ENCODE measurements around a stretch of chr10.

DNA sequence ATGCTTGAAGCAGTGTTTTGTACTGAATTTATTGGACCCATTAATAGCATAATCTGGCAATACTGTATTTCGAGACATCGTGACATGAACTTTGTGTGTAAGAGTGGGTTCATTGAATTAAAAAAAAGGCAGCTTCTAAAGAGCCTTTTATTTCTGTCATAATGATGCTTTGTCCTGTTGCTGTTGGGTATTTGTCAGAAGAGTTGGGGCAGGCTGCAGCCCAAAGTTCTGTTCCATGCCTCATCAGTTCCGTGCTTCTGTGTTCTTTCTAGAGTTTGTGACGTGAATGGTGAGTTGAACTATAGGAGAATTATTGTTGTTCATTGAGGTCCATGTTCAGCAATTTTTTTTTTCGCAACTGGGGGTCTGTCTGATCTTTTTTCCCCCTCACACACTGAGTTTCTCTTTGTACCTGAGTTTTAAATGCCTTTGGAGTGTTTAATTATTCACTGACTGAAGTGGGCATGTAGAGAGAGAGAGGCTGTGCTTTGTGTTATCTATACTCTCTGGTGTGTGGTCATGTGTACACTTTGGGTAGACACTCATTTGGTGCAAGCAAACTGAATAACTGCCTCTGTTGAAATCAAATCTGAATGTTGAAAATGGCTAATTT, 69.7 kb downstream of the ADD3 start:
- PRO-cap, result no peak

DNA sequence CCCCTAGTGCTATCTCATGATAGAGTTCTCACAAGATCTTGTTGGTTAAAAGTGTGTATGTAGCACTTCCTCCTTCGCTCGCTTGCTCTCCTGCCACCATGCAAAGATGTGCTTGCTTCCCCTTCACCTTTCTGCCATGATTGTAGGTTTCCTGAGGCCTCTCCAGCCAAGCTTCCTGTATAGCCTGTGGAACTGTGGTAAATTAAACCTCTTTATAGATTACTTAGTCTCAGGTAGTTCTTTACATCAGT, 78.7 kb downstream of the ADD3 start:
- PRO-cap, result no peak

DNA sequence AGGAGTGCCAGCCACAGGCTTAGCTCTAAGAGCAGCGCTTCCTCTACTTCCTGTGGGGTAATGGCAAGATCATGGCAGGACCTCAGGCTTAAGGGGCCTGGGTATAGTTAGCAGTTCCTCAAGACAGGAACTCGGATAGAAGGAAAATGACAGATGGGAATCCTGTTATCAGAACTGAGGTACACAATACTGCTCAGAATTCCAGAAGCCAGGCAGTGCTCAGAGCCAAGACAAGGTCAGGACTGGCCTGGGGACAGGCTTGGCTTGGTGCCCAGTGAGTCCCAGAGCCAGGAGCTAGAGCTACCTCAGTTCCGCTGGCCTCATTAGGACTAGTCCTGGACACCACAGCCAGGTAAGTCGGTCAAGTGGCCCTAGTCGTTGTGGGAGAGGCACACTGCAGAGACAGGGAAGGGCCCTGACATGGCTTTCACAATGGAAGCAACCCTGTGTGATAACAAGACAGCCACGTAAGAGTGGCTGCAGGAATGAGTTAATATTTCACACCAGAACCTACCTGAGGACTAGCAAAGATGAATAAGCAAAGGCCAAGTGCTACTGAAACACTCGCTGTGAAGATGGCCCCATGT, 65.2 kb upstream of the MXI1 start:
- PRO-cap, result no peak

DNA sequence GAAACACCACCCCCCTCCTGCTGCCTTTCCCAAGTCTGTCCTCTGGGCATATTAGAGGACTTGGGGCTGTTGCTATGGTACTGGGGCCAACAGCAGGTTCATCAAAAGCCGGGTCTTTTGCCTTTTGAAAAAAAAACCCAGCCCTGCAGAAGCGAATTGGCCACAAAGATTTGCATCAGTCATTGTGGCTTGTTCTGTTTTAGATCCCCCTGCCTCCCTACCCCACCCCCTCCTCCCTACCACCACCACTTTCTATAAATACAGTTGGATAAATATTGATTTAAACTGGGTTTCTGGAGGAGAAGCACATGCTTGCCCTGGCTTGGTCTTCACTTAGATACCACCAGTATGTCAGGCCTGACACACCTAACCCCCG, 7.0 kb downstream of the MXI1 start:
- PRO-cap, result no peak

- PRO-cap, result no peak
Observed at GRCh38 chr10:110215746-110216271, 8.4 kb downstream of the MXI1 start.

DNA sequence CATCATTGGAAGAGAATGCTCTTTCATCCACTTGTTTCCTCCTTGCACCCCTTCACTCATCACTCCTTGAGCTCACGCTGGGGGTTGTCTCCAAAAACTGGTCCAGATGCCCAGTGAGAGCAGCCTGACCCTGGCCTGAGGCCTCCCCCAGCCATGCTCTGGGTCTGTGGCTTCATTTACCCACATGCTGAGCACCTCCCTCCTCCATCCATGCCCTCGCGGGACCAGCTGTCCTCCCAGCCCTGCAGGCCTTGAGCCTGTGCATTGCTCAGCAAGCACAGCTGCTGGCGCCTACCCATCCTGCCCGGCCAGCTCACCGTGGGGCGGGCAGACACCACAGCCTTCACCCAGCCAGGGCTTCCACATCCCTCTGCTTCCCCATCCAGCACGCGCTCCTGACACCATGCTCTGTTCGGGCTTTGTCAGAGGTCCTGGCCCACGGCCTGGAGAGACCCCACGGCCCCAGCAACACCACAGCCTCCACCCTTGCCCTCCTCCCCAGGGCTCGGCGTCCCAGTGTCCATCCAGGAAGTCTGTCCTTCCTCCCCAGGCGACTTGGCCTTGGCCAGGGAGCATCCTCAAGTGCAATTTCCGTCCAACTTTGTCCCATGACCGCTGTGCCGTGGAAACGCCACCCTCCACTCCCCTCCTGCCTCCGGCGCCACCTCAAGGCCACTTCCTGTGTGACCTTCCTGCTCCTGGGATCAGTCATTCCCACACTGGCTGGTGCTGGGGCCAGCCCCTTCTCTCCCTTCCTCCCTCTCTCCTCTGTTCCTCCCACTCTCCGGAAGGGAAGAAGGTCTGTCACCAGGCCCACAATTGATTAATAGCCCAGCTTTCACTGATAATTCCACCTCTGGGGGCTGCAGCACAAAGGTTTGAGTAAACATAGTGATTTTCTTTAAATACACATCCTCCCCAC, 71.4 kb upstream of the SMNDC1 start:
- PRO-cap, result no peak

- PRO-cap, result no peak
Observed at GRCh38 chr10:110414337-110415280, 83.1 kb upstream of the DUSP5 start.

GRCh38 chr10:110492611-110492969, 5.1 kb upstream of the DUSP5 start:
- PRO-cap, result unidirectional peak, plus-strand start at chr10:110492772

DNA sequence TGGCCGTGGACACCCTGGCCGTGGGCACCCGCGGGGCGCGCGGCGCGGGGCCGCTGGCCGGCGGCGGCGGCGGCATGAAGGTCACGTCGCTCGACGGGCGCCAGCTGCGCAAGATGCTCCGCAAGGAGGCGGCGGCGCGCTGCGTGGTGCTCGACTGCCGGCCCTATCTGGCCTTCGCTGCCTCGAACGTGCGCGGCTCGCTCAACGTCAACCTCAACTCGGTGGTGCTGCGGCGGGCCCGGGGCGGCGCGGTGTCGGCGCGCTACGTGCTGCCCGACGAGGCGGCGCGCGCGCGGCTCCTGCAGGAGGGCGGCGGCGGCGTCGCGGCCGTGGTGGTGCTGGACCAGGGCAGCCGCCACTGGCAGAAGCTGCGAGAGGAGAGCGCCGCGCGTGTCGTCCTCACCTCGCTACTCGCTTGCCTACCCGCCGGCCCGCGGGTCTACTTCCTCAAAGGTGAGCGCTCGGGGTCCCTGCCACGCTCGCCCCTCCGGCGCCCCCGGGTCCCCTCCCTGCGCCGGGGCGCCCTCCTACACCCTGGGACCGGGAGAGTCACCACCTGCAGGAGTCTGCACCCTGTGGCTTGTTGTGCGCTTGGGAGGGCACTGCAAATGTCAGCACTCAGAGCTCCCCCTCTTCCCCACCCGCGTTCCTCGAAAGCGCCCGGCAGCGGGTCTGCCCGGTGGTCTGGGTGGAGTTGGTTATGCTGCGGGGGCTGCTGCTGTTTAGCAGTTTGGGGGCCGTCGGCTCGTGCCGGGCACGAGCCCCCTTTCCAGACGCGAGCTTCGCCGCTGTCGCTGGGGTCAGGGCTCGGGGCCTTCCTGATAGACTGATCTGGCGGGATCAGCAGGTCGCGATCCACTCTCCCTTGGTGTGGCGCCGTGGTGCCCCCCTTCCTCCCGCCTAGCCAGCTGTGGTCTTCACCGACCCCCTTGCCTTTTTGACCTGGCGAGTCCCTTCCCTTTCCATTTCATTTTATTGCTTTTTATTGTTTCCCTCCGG, 640 bp downstream of the DUSP5 start:
- PRO-cap, result no peak

DNA sequence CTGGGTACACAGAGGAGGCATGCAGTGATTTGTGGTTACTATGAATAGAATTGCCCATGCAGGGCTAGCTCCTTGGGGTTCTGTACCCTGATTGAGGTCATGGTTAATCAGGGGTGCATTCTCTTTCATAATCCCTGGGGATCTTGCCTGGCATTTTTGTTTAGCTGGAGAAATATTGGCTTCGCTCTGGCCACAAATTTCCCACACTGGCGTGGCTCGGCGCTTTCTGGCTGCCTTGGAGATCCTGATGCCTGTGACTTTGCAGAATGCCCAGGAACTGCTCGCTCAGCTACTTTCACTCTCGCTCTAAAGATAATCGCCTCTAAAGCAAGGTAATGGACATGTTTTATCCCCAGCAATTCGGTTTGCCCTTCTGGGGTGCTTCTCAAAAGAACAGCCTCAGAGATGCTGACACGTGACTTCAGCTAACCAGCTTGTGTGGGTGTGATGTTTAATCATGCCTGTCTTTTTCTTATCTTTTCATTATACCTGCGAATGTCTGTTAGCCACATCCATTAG, 89.4 kb downstream of the RBM20 start:
- PRO-cap, result no peak

DNA sequence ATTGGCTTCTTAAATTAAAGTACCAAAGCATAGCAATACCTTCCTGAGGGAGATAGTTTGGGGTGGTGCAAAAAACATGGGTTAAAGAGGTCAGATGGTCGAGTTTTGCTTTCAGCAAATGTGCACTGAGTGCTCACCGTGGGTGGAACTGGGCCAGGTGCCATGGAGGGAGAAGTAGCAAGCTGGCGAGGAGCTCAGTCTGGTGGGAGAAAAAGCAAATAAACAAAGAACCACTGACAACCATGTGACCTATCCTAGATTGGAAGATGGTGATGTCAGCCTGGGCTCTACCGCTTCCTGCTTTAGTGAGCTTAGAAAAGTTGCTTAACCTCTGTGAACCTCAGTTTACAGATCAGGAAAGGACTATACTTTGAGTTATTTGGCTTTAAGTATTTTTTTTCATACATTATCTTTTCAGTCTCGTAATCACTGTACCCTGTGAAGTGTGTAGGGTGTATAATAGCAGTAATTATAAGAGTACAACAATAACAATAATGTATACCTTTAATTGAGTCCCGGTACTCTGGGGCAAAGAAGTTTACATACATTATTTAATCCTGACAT, 69.1 kb upstream of the PDCD4 start:
- PRO-cap, result no peak

GRCh38 chr10:110827660-110828307, 43.9 kb upstream of the PDCD4 start:
- PRO-cap, result no peak

DNA sequence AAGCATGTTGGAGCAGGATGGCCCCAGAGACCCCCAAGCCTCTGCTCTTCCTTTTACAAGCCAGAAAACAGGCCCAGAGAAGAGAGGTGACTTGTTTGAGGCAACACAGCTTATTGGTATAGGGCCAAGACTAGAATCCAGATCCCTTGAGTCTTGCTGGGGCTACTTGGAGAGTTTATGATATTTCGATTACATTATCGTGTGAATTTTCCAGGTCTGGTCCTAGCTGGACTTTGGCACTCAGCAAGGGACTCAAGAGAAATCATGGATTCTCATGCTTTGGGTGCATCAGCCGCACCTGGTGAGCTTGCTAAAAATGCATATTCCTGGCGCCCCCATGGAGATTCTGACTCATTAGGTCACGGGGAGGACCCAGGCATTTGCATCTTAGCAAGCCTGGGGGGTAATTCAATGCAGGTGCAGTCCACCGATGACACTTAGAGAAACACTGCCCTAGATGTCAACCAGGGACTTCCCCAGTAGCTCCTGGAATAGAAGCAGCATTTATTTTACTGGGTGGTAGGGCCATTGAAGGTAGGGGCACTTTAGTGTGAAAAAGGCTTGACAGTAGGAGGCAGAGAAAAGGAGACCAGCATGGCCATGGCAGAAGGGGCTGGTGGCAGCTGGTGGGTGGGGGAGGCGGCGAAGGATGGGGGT, 30.0 kb upstream of the PDCD4 start:
- PRO-cap, result no peak

- PRO-cap, result bidirectional peak, plus-strand start at chr10:110872381, minus-strand start at chr10:110872253; bidirectional peak, plus-strand start at chr10:110872597, minus-strand start at chr10:110872482
Observed at GRCh38 chr10:110872030-110872500, 337 bp downstream of the PDCD4 start.

DNA sequence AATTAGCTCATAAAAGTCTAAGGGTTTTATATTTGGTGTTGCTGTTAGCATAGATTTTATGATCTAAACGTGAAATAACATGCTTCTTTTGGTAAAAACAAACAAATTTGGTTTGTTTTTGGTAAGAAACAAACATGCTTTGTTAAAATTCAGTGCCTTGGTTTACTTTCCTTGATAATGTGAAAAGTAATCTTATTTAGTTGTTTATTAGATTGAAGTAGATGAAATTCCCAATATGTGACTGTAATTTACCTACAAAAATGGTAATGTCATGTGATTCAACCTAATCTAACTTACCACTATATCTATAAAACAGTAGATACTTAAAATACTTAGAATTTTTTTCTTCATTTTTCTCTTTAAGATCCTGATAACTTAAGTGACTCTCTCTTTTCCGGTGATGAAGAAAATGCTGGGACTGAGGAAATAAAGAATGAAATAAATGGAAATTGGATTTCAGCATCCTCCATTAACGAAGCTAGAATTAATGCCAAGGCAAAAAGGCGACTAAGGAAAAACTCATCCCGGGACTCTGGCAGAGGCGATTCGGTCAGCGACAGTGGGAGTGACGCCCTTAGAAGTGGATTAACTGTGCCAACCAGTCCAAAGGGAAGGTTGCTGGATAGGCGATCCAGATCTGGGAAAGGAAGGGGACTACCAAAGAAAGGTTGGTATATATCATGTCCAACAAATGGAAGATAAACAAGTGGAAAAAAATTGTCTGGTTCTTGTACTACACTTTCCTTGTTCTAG, 9.3 kb downstream of the PDCD4 start:
- PRO-cap, result no peak

GRCh38 chr10:110947088-110947953, 27.9 kb downstream of the SHOC2 start:
- PRO-cap, result no peak

DNA sequence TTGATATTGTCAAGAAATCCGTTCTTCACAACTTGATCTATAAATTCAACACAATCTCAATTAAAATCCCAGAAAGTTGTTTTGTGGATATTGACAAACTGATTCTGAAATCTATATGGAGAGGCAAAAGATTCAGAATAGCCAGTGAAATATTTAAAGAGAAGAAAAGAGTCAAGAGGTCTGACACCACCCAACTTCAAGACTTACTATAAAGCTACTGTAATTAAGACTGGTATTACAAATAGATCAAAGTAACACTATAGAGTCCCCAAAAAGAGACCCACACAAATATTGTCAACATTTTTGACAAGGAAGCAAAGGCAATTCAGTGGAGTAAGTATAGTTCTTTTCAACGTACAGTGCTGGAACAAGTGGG, 52.3 kb upstream of the ADRA2A start:
- PRO-cap, result no peak

DNA sequence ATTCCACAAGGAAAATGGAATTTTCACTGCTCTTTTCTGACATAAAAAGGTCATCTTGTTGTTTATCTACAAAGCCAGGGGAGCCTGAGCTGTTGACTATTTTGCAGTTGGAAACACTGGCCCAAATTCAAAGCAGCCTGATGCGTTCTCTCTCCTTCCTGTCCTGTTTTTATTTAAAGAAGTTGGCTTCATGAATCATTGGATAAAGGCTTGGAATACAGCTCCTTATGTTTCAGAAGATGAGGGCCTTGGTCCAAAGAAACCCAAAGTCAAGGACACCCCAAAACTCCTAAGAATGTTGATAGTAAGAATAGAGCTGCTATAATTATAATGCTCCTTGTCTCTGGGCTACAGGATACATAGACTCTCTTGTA, 106.6 kb downstream of the ADRA2A start:
- PRO-cap, result no peak

- PRO-cap, result no peak
Observed at GRCh38 chr10:112392927-112393140, 18.9 kb downstream of the ACSL5 start.

GRCh38 chr10:112678379-112679025, 231.5 kb downstream of the VTI1A start:
- PRO-cap, result no peak

Measured in NALM6 (cell line).